B cell (primary cell): ENCODE measurements around the gene CTSZ.

GRCh38 chr20:59006563-59007655 is at the start of gene CTSZ:
Gene CTSZ, minus strand, starts transcription at chr20:59007254.
- PRO-cap = bidirectional peak, plus-strand start at chr20:59007053, minus-strand start at chr20:59006994; bidirectional peak, plus-strand start at chr20:59007407, minus-strand start at chr20:59007254
- CAGE, long polyA plus RNA = no peak

- PRO-cap = no peak
- CAGE, long polyA plus RNA = no peak
Observed at GRCh38 chr20:59047601-59048758, 5.4 kb upstream of the PRELID3B start.

DNA sequence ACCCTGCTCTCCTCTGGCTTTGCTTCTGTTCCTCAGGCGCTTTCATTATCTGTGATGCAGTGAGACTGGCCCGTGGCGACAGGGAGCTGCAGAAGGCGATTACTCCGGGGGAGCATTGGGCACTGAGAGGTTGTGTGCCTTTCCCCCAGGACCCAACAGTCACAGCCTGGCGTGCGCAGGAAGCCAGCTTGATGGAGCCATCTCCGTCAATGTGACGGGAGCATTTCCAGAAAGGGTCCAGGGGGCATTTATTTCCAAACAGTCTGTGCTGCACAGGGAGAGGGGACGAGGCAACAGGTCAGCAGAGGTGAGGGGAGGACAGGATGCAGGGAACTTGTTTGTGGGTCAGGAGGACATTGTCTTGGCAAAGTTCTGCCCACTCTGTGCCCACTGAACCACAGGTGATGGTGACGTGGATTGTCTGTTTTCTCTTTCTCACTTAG is 5.5 kb upstream of the ZNF831 start:
- PRO-cap = no peak
- CAGE, long polyA plus RNA = no peak

DNA sequence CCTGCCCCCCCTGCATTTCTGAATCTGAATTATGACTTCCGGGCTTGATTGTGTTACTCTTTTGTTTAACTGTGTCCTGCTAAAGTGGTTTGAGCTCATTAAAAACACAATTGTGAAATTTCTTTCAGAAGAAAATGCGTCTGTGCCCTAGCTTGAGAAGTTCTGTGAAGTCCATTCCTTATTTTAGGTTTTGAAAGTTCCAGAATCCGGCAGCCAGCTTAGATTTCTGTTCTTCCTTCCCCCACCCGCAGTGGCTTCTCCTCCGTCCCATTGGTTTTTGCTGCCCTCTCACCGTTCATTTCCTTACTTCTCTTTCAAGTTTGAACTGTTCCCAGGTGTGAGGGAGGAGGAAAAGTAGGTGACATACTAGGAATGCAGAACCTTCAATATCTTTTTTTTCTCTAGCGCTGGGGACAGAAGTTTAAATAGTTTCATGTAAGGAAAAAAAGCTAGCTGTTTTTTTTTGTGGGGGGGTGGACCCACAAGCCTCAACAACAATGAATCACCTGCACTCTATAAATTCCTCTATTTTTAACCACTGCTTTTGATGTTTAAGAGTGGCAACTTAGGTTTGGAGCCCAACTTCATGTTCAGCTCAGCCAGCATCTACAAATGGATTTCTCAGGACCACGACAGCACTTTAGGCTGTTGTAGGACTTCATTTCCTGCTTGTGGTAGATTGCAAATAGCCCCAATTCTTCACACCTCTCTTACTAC is 7.2 kb upstream of the EDN3 start:
- PRO-cap = no peak
- CAGE, long polyA plus RNA = no peak

GRCh38 chr20:59571632-59572489 is 32.5 kb upstream of the PHACTR3 start:
- PRO-cap = no peak
- CAGE, long polyA plus RNA = no peak

- PRO-cap = no peak
- CAGE, long polyA plus RNA = no peak
Observed at GRCh38 chr20:59771723-59772088, 161.7 kb downstream of the SYCP2 start.

- PRO-cap = no peak
- CAGE, long polyA plus RNA = no peak
Observed at GRCh38 chr20:59836607-59837042, 96.8 kb downstream of the SYCP2 start.

DNA sequence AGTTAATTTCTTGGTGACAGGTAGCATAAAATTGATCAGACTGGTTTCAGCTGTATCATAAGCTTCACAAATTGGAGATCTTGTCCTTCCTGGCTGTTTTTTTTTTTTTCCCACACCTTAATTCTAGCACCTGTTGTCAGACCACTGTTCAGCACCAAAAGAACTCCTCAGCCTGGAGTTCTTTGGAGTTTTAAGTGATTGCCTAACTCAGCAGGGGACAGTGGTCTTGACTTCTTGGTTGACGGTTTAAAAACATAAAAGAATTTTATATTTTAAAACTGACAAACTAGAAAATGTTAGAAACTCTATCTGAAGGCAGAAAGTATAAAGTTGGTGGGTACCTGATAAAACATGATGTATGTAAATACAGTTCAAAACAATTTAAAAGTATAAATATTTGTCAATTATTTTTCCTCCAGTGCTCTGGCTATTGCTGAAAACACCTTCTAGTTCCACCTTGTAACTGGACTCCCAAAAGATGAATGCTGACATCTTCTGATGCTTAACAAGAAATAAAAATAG is 2.5 kb downstream of the PPP1R3D start:
- PRO-cap = no peak
- CAGE, long polyA plus RNA = no peak

- PRO-cap = no peak
- CAGE, long polyA plus RNA = no peak
Observed at GRCh38 chr20:59945201-59945786, 5.1 kb downstream of the FAM217B start.

GRCh38 chr20:60033927-60035121 is 76.1 kb downstream of the CDH26 start:
- PRO-cap = no peak
- CAGE, long polyA plus RNA = no peak

DNA sequence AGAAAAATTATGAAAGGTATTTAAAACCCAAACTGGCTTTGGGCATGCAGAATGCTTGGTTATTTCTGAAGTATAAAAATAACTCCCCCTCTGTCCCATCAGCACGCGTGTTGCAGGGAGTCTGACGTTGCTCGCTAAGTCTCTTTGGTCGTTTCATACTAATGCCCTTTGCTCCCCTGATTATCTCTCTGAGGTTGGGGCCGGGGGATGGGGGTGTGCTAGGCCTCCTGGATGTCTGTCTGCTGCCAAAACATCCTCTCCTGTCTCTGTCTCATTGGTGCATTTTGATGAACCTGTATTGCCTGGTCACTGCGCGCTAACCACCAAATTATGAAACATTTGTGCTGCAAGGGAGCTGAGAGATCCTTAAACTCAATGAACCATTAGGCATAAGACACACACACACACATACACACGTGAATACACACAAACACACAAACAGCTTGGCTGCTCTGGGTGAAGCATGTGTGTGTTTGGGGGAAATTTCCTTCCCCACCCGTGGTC is 96.4 kb downstream of the CDH26 start:
- PRO-cap = no peak
- CAGE, long polyA plus RNA = no peak

DNA sequence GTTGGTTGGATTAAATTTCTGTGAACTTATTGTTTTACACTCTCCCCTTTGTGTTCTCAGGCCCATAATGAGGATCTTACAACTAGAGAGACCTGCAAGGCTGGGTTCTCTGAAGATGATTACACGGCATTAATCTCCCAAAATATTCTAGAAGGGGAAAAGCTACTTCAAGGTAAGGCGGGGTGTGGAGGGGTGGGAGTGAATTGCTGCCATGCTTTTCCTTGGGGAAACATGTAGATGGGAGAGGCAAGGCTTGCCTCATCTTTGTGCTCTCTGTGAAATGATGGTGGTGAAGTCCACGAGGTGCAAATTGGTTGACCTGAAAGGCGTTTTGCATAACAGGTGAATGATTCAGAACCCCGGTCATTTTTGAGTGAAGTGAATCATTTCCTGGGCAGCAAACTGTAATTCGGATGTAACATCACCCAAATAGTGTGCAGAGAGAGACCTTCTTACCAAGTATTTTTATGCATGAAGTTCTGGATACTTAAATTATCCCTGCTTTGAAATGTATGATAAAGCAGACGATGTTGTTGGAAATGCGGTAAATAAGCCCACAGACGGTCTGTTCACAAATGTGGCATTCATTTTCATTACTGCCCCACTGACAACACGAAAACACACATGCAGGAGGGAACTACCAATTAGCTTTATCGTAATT is 2.8 kb downstream of the CDH4 start:
- PRO-cap = no peak
- CAGE, long polyA plus RNA = no peak

GRCh38 chr20:61648576-61648904 is 396.5 kb downstream of the CDH4 start:
- PRO-cap = no peak
- CAGE, long polyA plus RNA = no peak

- PRO-cap = no peak
- CAGE, long polyA plus RNA = no peak
Observed at GRCh38 chr20:62023955-62024330, 41.7 kb downstream of the TAF4 start.

GRCh38 chr20:62030695-62031753 is 34.7 kb downstream of the TAF4 start:
- PRO-cap = unidirectional peak, minus-strand start at chr20:62030946
- CAGE, long polyA plus RNA = no peak

- PRO-cap = no peak
- CAGE, long polyA plus RNA = no peak
Observed at GRCh38 chr20:62063437-62064711, 1.8 kb downstream of the TAF4 start.

- PRO-cap = no peak
- CAGE, long polyA plus RNA = no peak
Observed at GRCh38 chr20:62117474-62118322, 4.6 kb upstream of the LSM14B start.

- PRO-cap = no peak
- CAGE, long polyA plus RNA = no peak
Observed at GRCh38 chr20:62133098-62133636, 10.0 kb downstream of the PSMA7 start.

GRCh38 chr20:62159814-62160318 is 16.3 kb downstream of the SS18L1 start:
- PRO-cap = no peak
- CAGE, long polyA plus RNA = no peak

DNA sequence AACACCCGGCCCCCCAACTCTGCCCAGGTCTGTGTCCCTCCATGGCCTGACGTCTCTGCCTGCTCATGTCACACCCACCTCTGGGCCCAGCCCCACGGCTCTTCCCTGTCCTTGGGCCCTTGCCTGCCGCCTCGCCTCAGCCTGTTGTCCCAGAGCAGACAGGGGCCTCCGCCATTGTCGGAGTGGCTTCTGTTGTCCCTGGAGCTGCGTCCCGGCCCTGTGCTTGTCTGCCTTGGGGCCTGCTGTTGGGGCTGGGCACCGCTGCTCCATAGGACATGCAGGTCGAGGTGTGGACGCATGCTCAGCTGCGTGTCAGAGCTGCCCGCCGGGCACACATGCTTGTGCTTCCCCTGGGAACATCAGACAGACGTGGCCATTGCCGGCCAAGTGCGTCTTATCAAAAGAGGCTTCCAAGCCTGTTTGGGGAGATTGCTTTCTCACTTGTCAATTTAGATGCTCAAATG is 16.1 kb upstream of the ADRM1 start:
- PRO-cap = no peak
- CAGE, long polyA plus RNA = no peak